Placental pericyte (primary cell): Measurements from ENCODE around the genes MEAF6, GNL2, CDCA8, INPP5B, RHBDL2 and NDUFS5.

DNA sequence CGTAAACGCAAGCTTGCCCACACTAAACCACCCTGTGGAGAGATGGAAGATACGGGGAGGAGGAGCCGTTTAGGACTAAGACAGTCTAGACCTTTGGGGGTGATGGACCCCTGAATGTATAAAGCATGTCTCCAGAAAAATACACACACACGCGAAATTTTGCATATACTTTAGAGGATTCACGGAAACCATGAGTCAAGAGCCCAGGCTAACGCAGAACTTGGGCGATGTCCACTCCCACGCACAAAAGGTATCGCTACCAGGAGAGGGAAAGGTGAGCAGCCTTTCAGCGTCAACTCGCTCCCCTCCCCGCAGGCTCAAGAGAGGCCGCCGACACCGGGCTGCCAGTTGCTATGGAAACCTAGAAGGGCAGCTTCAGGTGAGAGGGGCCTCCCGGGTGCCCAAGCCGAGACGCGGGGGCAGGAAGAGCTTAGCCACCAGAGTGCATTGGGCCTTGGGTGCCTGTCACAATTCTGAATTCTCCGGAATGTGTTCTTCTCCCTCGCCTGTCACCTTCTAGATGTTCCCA is 877 bp downstream of the MEAF6 start:
- CAGE, long polyA plus RNA, result no peak

DNA sequence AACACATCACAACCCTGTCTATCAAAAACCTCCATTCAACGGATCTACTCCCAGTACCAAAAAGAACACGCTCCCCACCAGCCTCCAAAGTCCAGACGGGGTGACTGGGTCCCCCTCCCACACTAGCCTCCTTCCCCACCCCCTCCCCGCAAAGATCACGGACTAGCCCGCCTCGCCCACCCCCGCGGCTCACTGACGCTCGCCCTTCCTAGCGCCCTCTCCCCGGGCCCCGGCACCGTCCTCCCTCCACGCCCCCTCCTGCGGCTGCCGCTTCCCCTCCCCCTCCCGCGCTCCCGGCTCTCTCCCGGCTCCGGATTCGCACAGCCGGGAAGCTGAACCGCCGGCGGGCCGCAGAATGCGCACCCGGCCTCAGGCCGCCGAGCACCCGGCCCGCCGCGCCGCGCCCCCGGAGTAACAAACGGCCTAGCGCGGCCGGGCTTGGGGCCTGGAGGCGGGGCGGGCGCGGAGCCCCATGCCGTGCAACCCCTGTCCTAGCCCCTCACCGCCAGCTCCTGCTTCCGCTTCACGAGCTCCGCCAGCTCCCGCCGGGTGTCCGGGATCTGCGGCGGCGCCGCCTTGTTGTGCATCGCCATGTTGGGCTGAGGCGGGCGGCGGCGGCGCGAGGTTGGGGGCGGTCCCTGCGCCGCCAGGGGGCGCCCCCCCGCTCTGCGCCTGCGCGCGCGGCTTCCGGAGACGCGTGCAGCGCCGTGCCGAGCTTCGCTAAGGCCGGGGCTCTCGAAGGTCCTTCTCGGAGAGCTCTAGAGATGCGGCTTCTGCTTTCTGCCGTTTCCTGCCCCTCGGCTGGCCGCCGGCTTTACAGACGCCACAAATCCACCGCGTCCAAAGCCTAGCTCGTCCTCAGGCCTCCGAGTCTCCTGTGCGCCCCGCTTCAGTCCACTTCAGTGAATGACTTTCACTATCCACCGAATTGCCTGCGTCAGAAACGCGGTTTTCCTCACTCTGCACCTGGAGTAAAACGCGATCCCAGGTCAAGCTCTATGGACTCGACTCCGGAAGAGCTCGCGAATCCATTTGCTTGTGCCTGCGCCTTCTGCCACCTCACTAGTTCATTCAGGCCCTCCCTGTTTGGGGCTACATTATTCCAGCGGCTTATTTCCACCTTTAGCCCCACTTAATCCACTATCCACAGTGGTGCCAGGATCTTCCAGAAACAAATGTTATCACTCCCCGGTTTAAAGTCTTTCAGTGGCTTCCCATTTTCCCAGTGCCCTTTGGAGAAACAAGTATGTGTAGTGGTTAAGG is at the start of gene MEAF6:
Gene MEAF6, minus strand, starts transcription at position 613 of the 1,263 bp plus-strand sequence.
- CAGE, long polyA plus RNA, result no peak

GRCh38 chr1:37595271-37596473 is at the start of gene GNL2:
Gene GNL2 (minus strand): TSS chr1:37595937.
- CAGE, long polyA plus RNA, result no peak

- CAGE, long polyA plus RNA, result no peak
Observed at GRCh38 chr1:37633721-37634503, 780 bp downstream of the RSPO1 start.

- CAGE, long polyA plus RNA, result no peak
Observed at GRCh38 chr1:37692064-37693389, at the start of gene CDCA8. Gene CDCA8 (plus strand): TSS chr1:37692516.

GRCh38 chr1:37815097-37815836 is 7.3 kb upstream of the YRDC start:
- CAGE, long polyA plus RNA, result no peak

DNA sequence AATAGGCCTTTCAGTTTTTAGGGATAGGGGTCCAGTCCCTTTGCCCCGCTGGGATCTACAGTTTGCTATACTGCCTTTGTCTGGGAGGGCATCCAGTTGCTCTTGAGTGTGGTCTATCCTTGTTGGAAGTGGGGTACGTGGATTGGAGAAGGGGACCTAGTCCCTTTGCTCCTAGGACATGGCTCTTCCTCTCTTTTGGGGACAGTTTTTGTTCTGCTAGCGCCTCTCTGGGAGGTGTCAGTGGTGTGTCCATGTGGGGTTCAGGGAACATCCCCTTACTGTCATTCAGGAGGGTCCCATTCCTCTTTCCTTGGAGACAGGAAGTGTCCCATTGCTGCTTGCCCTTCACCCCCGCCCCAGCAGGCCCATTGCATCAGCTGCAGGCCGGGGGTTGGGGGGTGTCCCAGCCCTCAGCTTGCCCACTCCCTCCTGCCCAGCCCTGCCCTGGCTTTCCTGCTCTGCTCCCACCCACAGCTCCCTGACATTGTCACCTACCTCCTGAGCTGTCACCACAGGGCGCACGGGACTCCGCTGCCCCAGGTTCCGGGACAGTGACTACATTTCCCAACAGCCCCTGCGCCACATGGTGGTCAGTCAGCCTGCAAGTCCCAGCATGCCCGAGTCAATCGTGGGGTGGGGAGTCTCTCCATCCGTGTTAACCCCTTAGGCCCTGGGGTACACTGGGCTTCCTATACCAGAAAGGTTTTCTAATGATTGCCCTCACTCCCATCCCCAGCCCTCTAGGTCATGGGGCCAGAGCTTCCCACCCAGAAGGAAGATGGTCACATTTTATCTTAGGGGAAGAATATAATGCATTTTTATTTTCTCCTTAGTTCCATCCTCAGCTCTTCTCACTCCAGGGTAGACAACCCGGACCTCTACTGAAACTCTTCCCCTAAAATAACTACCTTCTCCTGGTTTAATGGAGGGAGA is at the start of gene INPP5B:
Gene INPP5B, minus strand, starts transcription at position 559 of the 933 bp plus-strand sequence.
- CAGE, long polyA plus RNA, result no peak

DNA sequence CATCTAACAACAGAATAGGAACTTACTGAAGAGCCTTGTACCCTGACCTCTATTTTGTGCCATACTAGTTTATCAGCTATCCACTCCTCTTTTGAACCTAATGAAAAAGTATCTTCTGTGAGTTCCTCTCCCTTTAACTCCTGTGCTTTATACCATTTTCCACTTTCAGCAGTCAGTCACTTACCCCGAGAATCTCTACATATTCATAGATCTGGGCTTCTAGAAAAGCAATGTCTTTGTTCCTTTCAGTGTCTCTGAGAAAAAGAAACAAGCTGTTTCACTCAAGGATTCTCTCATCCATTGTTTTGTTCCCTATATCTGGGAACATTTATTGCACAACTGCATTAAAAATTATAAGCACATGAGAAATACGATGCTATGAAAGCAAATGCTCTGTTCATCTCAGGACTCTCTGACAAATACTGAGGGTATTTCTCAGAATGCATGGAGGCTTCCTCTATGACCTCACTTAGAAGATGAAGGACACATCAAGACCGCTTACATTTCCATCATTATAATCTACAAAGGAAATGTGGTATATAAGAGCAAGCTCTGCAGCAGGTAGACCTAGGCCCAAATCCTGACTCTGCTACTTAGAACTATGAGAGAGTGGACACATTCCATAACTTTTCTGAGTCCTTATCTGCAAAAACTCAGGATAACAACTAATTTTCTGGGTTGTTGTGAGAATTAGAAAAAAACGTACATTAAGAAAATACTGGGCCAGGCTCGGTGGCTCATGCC is 12.9 kb downstream of the SF3A3 start:
- CAGE, long polyA plus RNA, result no peak

DNA sequence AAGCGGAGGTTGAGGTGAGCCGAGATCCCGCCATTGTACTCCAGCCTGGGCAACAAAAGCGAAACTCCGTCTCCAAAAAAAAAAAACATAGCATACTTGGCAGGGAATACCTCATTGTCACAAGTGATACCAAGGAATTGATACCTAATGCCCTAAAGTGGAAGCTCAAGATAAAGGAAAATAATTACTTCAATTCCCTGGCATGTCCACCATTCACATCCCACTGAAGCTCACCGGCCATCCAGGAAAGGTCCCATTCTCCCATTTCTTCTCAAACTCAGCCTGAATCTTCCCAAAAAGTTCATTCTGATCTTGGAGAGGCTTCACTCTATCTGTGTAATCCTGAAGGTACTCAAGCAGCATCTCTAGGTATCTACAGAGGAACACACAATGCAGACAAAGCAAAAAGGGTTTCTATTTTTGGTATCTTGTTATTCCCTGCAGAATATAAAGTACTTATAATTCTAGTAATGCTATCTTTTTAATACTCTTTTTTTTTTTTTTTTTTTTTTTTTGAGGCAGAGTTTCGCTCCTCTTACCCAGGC is 9.4 kb downstream of the SF3A3 start:
- CAGE, long polyA plus RNA, result no peak

DNA sequence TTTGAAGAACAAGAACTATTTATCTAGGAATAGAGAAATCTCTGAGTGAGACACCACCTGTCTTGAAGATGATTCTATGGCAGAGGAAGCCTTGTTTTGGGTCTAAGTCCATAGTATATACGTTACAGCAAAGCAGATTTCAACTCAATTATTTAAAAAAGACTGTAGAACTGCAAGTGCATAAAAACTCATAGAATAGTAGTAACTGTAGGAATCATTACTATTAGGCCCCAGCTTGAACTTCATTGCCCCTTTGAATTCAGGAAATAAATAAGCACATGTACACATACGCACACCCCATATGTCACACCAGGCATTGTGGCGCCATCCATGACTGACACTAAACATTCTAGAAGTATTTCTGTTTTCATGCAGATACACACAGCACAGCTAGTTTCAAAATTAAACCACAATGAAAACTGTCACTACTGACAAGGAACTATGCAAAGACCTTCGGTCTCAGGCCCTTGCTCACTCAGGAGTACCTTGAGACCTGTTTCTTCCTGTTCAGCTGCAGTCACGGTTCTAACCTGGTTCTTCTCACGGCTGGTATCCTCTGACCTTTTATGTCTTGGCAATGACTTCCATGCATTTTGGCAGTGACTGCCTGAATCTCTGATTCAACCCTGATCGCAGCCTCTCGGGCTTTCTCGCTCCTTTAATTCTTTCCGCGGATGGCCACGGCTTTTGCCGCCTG is 384.9 kb downstream of the RRAGC start:
- CAGE, long polyA plus RNA, result no peak

DNA sequence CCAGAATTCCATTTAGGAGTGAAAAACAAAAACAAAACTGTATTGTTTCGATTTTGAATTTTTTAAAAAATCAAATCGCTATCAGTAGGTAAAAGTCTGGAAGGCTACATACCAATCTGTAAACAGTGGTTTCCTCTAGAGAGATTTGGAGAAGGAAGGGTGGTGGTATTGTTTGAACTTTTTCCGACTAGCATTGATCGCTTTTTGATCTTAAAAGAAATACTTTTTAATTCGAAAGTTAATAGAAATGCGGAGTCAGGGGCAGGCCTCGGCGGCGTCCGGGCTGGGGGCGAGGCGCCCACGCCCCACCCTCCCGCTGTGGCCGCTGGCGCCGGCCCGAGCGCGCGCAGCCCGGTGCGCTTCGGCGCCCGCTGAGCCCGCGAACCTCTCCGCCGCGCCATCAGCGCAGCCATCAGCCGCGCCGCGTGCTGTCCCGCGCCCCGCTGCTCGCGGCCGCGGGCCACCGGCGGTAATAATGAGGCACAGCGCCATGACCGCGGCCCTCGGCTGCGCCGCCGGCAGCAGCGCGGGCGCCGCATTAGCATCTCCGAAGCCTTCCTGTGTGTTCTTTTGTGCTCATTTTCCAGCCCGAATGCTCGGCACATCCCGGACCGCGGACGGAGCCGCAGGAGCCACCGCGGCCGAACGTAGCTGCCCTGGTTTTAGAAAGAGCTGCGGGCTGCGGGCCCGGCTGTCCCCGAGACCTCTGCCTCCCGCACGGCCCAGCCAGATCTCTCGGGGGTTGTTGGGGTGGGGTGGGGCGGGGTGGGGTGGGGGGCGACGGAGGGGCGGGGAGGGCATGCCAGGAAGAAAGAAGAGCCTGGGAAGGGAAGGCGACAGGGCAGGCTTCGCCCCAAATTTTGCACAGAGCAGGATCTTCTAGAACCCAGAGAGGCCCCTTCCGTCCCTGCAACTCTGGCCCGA is 55.5 kb downstream of the RRAGC start:
- CAGE, long polyA plus RNA, result no peak

- CAGE, long polyA plus RNA, result no peak
Observed at GRCh38 chr1:38815838-38816595, 43.6 kb downstream of the RRAGC start.

- CAGE, long polyA plus RNA, result no peak
Observed at GRCh38 chr1:38817917-38818888, 41.4 kb downstream of the RRAGC start.

- CAGE, long polyA plus RNA, result no peak
Observed at GRCh38 chr1:38929090-38929755, 12.4 kb downstream of the RHBDL2 start.

DNA sequence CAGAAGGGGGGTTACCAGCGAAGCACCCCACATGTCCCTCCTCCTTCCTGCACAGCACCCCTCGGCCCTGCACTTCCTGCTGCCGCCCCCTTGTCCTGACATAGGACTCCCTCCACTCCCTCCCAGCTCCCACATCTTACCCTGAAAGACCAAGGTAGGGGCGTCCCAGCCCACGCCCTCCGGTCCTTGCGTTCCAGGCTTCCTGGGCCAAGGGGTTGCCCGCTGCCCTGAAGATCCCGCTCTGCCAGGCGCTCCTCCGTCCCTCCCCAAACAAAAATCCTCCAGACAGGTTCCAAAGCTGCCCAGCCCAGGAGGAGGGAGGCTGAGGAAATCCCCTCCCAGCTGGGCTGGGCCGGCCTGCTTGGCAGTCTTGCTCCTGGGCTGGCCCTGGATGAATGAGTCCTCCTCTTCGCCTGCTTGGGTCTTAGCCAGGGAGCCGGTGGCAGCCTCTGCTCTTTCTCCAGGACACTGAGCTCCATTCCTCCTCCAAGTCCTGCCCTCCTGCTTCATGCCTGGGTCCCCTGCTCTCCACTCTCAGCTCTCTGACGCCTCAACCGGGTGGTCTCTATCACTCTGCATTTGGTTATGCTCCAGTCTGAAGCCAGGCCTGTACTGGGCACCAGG is at the start of gene RHBDL2:
Gene RHBDL2, minus strand, starts transcription at position 289 of the 624 bp plus-strand sequence.
- CAGE, long polyA plus RNA, result no peak

GRCh38 chr1:38992220-38992451 is 1.1 kb downstream of the AKIRIN1 start:
- CAGE, long polyA plus RNA, result no peak

DNA sequence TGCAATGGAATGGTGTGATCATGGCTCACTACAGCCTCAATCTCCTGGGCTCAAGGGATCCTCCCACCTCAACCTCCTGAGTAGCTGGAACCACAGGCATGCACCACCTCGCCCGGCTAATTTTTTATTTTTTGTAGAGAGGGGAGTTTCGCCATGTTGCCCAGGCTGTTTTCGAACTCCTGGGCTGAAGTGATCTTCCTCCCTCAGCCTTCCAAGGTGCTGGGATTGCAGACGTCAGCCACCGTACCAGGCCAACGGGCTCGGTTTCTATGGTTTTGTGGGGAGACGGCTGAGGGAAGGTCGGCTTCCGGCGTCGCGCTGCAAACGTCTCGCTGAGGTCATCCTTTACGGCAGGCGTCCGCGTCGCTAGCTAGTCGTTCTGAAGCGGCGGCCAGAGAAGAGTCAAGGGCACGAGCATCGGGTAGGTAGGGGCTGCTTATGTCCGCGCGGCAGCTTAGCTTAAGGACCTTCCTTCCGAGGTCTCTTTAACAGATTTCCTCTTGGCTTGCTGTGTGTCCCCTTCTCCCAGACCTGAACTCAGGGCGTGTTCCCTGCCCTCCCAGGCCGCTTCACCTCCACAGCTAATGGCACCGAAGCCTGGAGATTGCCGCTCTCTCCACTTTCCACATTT is at the start of gene NDUFS5:
Gene NDUFS5, plus strand, starts transcription at position 373 of the 631 bp plus-strand sequence.
- CAGE, long polyA plus RNA, result no peak

DNA sequence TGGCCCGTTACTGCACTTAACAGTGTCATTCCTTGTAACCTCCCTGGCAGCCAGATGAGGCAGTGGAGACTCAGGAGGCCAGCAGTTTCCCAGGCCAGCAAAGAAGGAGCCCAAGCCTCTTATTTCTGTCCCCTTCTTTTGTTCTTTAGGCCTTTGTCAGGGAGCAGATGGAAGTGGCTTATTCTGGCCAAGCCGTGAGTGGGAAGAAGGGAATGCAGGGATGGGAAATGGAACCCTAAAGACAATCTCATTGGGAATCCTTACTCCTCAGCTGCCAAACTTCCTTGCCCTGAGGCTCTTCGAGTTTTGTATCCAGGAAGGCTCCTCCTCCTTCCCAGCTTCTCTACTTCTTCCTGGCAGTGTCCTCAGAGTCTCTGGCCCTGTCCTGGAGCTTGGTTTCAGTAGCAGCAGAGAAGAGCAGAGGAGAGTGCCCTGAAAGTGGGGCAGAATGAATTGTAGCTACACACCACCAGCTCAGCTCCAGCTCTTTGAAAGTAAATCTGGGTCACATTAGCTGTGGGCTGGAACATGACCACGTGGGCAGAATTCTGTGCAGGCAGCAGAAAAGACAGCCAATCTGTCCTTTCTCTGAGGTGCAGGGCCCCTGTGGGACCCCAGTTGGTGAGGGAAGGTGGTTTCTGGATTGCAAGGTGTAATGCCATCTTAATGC is 63.9 kb downstream of the NDUFS5 start:
- CAGE, long polyA plus RNA, result no peak

GRCh38 chr1:39159097-39159535 is 45.4 kb upstream of the MACF1 start:
- CAGE, long polyA plus RNA, result no peak

GRCh38 chr1:39322493-39323115 is 118.1 kb downstream of the MACF1 start:
- CAGE, long polyA plus RNA, result no peak